Cardiac fibroblast (primary cell): ENCODE measurements around a stretch of chr13.

DNA sequence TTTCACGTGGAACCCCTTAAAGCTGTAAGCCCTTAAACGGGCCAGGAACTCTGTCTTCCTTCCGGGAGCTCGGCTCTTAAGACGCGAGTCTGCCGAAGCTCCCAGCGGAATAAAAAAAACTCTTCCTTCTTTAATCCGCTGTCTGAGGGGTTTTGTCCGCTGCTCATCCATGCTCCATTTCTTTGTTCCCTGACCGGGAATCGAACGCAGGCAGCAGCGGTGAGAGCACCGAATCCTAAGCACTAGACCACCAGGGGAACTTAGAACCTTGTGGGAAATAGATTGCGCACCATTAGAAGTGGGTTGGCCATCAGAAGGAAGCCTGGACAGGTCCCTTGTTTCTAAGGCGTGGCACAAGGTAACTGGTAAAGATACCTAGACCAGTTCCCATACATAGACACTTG is 1.6 kb upstream of the RGCC start:
- RRBS = no CpG with 5 or more reads among the region's 17 CpGs

DNA sequence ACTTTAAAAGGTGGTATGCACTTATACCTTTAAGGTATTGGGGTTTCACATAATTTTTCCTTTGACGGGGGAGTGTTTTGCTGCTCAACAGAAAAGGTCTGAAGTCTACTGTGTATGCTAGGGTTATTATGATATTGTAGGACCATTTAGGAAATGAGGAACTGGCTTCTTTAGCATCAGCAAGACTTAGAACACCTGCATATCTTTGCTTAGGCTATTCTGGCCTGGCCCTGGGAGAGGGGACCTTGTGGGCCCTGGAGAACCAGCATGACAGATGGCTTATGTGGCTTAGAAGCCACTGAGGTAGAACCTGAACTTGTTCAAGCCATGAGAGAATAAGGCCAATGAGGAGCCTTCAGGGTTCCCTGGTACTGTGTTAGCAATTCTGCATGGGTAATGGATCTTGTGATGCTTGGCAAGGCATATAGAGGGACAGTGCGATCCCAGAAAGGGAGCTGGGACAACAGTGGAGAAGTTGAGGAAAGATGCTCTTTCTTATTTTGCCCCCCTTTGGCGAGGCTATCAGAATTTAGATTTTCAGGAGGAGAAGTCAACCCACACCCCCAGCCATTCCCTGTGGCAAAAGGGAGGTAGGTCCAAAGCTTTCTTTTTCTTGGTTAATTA is 4.3 kb downstream of the RGCC start:
- RRBS = no CpG with 5 or more reads among the region's 3 CpGs

- RRBS = no CpG with 5 or more reads among the region's 9 CpGs
Measured at GRCh38 chr13:41470208-41471614, 13.4 kb downstream of the RGCC start.

DNA sequence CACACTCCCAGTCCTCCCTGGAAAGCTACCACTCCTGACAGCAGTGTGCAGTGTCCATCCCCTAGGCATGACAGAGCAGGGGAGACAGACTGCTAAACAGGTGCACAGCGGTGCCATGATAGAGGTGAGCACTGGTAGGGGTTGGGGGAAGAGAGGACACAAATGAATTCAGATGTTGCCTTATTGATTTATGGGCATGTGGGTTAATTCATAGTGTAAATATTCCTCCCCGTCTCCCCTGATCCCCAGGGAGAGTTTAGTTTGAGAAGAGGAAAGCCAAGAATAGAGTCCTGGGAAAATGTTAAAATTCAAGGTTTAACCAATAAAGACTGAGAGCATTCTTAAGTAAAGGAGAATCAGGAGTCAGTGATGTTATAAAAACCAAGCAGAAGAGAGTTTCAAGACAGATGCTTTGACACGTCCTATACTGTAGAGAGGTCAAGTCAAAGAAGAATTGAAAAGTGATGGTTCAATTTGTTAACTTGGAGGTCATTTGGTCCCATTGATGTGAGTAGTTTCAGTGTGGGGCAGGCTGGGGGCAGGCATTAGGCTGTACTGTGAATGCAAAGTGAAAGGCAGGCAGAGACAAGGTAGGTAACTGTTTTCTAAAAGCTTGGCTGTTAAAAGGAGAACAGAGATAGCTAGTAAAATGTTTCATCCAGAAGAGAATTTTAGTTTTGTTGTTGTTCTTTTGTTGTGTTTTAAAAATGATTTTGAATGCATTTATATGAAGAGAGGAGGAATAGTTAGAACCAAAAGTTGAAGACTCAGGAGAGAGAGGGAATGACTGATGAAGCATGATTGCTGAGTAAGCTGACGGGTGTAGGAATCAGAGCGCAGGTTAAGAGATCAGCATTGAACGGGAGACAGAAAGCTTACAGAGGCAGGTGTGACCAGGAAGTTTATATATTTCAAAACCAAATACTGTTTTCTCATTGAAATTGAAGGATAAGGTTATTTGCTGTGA is 82.4 kb downstream of the DGKH start:
- RRBS = no CpG with 5 or more reads among the region's 6 CpGs

DNA sequence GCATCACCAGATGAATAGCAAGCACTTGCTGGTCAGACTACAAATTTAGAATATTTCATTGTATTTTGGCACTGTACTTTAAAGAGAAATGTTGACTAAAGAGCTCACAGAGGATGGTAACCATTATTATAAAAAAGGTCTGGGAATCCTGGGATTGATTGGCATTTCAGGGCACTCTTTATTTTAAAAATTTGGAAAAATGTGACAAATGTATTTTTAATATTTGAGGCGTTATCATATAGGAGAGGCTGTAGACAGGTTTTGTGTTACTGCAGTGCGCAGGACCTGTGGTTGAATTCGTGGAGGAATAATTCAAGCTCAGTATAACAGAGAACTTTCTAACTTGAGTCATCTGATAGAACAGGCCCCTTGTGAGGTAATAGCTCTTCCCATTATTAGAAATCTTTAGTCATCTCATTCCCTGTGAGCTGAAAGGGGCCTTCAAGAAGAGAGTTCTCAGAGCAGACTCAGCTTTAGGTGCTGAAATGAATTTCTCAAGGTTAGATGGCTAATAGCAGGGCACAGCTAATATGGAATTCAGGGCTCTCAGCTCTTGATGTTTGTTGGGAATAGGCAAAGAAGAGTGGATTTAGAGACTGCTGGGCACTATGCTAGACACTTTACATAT is 89.3 kb downstream of the DGKH start:
- RRBS = no CpG with 5 or more reads among the region's 3 CpGs

- RRBS = no CpG with 5 or more reads among the region's 3 CpGs
Measured at GRCh38 chr13:42139961-42140462, 91.6 kb downstream of the DGKH start.

DNA sequence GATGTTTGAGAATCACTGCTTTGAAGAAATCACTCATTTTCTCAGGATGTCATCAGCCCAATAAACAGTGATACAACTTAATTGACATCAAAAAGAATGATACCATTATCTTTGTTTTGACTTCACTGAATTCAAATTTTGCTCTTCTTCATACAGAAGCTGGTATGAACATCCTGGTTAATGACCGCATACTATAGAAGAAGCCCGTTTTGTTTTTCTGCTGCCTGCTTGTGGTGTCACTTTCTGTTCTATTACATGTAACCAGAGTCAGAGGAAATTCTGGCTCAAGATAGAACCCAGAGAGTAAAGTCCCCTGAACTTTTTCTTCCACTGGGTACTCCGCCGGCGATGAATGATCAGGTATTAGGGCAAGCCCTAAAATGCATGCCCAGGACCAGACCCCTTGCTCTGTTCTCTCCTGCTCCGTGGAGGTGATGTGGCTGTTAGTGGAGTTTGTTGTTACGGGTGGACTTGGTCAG is 134.4 kb downstream of the AKAP11 start:
- RRBS = no CpG with 5 or more reads among the region's 7 CpGs

GRCh38 chr13:42553653-42554009 is 20.3 kb upstream of the TNFSF11 start:
- RRBS = no CpG with 5 or more reads among the region's 2 CpGs

DNA sequence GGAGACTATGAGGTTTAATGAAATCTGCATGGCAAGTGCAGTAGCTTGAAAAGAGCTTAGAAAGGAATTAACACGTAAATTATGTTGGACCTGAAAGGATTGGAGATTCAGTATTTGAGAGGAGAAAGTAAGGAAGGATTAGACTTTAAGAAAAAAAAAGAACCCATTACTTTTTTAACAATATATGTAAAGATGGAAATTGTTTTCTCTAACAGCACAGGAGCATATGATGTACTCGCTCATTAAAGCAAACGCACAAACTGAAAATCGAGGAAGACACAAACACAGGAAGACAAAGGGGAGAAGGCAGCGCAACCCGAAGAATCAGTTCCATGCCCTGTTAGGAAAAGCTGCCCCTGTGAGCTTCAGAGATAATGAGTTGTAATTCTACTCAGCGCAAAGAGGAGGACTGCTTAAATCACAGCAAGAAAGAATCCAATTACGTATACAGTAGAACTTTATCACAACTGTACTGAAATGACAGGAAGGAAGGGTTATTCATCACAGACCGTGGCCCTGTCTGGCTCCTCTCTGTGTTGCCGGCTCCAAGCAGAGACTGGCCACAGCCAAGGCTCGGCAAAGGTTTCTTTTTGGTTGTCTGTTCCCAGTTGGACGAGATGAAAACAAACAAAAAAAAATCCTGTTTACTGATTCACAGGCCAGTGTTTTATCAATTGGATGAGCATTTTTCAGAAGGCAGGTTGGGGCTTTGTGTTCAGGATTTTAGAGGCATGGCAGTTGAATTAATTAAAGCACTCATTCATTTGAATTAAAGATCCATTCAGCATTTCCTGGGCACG is 340.7 kb downstream of the DNAJC15 start:
- RRBS = no CpG with 5 or more reads among the region's 13 CpGs

- RRBS = 2% methylated on average over 19 of the region's 30 CpGs
Measured at GRCh38 chr13:43878936-43879313, 615 bp downstream of the CCDC122 start.

GRCh38 chr13:44142190-44142953 is 18.7 kb downstream of the SMIM2 start:
- RRBS = no CpG with 5 or more reads among the region's 46 CpGs

DNA sequence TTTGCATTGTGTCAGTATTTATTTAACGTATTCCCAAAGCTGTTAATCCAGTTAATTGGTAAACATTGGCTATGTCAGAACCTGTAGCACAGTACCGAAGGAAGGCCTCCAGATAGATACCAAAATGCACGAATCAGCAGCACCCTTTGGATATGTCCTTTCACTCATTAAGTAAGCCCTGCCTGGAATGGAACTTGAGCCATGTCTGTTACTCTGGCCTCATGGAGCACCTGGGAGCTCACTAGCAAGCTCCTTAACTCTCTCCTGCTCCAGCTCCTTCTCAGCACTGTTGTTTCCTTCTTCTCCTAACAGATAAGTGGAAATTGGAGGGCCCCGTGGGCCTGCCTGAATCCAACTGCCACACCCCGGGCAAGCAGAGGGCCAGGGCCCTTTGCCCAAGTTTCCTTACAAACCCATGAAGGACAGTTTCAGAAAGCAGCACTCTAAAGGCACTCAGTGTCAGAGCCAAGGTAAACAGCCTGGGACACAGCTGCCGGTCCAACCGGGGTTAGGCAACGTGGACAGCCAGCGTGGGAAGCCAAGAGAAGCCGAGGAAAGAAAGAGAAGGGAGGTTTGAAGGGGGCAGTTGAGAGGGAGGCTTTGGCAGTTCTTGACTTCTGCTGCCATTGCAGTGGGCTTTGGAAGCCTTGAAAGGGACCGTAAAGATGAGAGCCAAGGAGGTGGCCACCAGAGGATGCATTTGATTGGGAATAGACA is 57.7 kb upstream of the SMIM2 start:
- RRBS = no CpG with 5 or more reads among the region's 11 CpGs

DNA sequence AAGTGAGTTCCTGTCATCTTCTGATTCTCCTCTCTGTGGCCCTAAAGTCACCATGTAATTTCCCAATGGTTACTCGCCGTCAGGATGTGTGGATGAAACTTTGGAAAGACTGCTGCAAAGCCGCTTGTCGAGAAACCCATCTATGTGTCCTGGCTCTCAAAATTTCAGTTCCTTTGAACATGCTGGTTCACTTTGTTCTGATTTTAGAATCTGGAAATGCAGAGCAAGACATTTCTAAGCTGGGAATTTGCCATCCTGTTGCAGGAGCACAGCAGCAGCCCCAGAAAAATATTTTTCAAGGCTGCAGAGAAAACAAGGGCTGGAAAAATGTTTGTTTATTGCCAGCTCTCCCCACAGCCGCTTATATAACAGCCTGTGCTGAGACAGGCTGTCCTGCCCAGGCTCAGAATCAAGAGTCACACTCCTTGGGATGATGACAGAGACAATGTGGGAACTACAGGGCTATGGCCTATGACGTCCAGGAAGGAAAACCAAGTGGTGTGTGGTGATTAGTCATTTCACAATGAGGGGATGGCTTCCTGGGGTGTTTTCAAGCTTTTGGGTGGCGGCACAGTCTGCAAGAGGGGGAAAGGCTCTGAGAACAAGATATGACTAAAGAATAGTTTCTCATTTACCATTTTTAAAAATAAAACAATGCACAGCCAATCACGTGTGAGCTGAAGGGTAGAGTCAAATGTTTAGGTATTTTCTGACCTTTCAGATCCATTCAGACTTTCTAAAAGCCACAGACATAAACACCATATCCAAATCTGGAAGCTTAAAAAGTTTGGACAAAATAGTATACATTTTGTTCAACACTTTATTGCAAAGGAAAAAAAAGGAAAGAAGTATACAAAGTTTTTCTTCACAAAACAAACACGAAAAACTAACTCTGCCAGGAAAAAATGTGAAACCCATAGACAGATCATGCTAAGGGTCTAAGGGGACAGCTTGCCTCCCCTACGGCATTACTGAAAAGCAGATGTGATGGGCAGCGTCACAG is 76.3 kb upstream of the SMIM2 start:
- RRBS = no CpG with 5 or more reads among the region's 11 CpGs

- RRBS = no CpG with 5 or more reads among the region's 11 CpGs
Measured at GRCh38 chr13:44363750-44364469, 9.7 kb upstream of the SERP2 start.

DNA sequence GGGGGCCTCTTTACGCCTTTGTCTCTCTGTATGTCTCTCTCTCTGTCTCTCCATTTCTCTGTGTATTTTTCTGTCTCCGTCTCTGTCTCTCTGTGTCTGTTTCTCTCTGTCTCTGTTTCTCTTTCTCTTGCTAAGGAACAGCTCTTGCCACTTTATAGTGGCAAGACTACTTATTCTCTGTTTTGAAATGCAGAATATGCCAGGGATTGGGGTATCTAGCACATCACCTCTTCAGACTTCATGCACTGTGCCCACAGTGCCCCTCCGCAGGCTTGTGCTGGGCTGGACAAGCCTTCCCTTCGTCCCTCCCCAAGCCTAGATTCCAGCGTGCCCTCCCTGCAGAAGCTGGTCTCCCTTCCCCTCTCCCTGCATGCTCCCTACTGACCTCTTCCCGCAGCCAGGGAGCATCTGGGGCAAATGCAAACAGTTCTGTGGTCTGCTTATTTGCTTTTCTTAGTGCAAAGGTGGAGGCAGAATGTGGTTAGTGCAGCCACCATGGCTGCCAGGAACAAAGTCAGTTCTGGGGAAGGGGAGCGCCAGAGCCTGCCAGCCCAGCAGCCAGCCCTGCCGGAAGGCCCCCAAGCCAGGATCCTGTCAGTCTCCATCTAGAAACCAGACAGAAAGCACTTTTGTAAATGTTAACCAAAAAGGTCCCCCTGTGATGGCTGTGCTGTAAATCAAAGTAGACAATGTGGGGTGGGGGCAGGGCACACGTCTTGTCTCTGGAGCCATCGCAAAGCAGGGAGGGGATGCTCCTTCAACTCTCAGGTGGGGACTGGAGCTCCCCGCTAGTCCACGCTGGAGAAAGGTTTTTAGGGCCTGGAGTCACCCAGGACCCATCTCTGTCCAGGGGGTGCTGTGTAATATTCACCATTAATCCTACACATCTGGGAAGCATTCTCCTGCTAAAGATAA is 30.6 kb downstream of the SERP2 start:
- RRBS = no CpG with 5 or more reads among the region's 12 CpGs

GRCh38 chr13:44414603-44415324 is 41.1 kb downstream of the SERP2 start:
- RRBS = no CpG with 5 or more reads among the region's 39 CpGs

DNA sequence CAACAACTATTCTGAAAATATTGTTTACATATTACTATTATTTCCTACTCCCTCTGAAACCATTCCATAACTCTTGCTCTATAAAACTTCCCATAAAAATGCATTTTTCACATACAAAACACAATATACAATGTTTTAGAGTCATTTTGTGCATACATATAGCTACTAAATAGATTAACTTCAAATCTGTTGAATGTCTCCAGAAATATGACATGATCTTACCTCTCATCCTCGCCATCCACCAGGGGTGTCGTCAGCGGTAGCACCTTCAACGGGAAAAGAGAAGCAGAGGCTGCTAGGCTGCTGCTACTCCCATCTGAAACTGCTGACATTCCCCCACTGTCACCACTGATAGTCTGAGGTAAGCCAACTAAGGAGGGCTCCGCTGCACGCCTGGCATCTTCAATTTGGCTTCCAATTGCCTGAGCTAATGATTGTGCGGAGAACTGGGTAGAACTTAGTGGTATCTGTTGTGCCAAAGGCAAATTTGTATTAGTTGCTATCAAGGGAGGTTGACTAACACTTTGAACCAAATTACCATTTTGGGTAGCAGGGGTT is 3.1 kb downstream of the TSC22D1 start:
- RRBS = no CpG with 5 or more reads among the region's 7 CpGs

DNA sequence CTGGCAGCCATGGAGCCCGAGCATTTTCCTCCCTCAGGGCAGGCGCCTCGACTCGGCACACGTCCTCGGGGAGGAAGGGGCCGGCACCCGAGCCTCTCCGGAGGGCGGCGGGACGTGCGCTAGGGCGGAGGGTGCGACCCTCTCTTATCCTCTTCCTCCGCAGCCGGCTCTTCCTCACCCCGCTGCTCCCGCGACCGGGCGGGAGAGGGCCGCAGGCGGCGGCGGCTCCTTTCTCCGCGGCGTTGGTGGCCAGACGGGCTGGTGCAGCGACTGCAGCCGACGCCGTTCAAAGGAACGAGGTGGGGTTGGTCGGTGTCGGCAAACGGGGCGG is 714 bp upstream of the TSC22D1 start:
- RRBS = under 1% methylated on average over 9 of the region's 39 CpGs

- RRBS = no CpG with 5 or more reads among the region's 3 CpGs
Measured at GRCh38 chr13:44692050-44692575, 116.0 kb upstream of the TSC22D1 start.